REH cell (cell line): Measurements from ENCODE around the genes GPRASP1 and TCEAL9.

GRCh38 chrX:92105114-92105718, 326.0 kb downstream of the PCDH11X start:
- PRO-cap = no peak

DNA sequence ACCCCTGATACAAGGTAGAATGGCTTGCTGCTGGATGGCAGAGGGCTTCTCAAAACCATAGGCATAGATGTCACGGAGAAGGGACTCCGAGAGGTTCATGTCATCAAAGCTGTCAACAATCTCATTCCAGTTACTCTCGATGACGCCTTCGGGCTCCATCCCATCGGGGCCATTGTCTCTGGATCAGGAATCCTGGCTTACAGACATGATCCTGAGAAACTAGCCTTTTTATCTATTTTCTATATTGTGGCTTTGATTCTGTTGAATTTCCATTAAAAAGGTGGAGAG, 335.0 kb downstream of the PCDH11X start:
- PRO-cap = no peak

DNA sequence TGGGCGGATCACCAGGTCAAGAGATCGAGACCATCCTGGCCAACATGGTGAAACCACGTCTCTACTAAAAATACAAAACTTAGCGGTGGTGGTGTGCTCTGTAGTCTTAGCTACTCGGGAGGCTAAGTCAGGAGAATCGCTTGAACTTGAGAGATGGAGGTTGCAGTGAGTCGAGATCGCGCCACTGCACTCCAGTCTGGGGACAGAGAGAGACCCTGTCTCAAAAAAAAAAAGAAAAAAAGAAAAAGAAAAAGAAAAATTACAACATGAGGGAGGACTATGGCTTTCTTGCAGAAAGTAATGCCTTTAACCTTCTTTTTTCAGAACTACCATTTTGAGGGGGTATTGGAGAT, 453.2 kb downstream of the FAM133A start:
- PRO-cap = no peak

DNA sequence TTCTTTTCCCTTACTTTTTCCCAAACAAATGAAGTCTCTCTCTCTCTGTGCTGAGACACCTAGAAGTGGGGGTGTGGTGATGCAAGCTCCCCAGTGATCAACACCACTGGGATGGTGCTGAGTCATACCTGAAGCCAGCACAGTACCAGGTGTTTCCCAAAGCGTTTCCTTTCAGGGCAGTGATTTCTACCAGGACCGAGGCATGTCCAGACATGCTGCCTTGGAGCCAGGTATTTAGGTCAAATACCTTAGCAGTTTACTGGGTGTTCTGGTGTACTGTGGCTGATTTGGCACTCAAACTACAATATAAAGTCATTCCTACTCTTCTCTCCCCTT, 726.5 kb downstream of the FAM133A start:
- PRO-cap = no peak

DNA sequence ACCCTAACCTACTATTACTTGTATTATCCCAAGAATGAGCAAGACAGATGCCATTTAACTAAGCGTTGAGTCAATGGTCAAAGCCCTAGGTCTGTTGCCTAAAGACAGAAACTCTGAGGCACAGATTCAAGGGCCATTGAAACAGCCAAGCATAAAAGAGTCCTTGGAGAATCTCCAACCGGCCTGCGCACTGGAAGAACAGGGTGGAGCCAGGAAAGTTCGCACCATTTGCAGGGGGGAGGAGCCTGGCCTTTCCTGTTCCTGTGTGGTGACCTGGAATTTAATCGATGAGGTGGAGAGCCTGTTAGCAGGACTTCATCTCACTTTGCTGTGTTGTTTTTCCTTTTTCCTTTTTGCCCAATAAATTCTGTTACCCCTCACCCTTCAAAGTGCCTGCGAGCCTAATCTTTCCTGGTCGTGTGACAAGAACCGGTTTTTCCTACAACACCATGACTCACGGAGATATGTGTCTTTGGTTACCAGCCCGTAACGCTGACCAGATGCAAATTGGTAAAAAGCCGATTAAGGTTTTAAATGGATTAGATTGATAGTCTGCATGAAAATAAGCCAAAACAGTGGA, 146.3 kb upstream of the DIAPH2 start:
- PRO-cap = no peak

- PRO-cap = no peak
These were observed 276.5 kb downstream of the RPA4 start for GRCh38 chrX:97159891-97160959.

GRCh38 chrX:97310381-97310798, 426.7 kb downstream of the RPA4 start:
- PRO-cap = no peak

GRCh38 chrX:100646961-100647478, 3.0 kb downstream of the SRPX2 start:
- PRO-cap = no peak

DNA sequence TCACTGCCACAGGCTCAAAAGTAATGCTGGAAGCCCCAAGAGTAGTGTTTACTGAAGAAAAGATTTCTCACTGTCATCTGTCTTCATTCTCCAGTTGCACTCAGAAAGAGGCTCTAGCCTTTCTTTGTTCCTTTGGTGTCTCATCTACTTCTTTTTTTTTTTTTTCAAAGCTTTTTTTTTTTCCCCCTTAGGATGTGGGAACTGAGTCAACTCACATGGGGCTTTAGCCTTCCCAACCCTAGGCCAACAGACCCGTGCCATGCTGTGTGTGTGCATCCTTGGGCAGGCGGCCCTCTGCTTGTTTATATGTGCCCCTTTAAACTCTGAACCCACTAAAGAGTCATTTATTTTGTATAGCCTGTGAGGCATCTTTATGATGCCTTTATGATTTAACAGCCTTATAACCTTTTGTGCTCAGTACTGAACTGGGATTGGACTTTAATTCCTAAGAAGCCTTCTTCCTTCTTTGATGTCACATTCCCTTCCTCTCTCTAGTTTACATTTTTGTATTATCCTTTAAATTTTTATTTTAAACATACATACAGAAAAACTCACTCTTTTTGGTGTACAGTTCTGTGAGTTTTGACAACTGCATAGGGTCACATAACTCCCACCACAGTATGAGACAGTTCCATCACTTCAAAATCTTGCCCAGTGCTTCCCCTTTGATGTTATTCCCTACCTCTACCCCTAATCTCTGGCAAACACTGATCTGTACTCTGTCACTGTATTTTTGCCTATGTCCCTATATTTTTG, 15.8 kb downstream of the SRPX2 start:
- PRO-cap = no peak

DNA sequence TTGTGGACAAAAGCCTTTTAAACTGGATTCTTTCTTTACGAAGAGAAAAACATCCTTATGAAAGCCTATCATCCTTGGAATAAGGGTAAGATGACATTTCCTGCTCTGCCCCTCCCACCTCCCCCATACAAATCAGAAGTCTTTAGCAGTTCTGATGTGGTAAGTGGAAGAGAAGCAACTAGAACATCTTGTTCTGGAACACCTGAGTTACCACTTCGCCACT, 4.4 kb downstream of the XKRX start:
- PRO-cap = no peak

GRCh38 chrX:101368839-101369269, 17.1 kb downstream of the BTK start:
- PRO-cap = bidirectional peak, plus-strand start at chrX:101369068, minus-strand start at chrX:101368910

DNA sequence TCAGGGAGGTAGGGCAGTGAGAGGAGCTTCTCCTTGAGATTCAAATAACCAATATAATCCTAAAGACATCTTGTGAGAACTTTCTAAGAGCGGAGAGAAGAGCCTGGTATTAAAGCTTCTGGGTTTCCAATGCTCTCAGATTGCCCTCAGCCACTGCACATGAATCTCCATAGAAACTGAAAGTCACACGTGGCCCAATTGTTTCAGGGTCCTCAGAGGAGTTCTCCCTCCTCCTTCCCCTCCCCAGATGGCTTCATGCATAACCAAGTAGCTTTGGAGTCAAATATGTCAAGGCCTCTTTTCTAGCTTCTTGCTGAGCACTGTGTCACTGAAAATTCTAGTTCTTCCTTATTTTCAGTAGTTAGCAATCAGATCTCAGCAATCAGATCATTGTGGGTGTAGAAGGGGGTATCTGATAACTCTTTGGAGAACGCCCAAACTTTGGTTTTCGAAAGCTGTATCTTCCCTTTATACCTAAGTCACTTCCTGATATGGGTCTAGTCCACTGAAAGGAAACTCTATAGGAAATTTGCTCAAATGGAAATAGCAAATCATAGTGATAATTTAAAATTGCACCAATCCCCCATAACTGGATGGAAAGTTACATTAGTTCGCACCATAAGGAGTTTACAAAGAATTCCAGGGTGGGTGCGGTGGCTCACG, 2.2 kb downstream of the BTK start:
- PRO-cap = bidirectional peak, plus-strand start at position 282 of the sequence, minus-strand start at position 178 of the sequence

GRCh38 chrX:101883595-101884210, 48.1 kb downstream of the ZMAT1 start:
- PRO-cap = no peak

- PRO-cap = no peak
These were observed 541 bp downstream of the BEX5 start for GRCh38 chrX:102155162-102155709.

GRCh38 chrX:102651103-102651648, at the start of gene GPRASP1:
Gene GPRASP1 (plus strand): TSS chrX:102651483.
- PRO-cap = bidirectional peak, plus-strand start at chrX:102651401, minus-strand start at chrX:102651310

GRCh38 chrX:103309623-103310685, 836 bp downstream of the BEX2 start:
- PRO-cap = no peak

- PRO-cap = no peak
These were observed at the start of gene TCEAL9 for GRCh38 chrX:103355962-103356878. Gene TCEAL9 (plus strand): TSS chrX:103356506.

- PRO-cap = no peak
These were observed 706 bp downstream of the TCEAL9 start for GRCh38 chrX:103356879-103357544.

- PRO-cap = no peak
These were observed 5.5 kb downstream of the TCEAL9 start for GRCh38 chrX:103361714-103362324.

DNA sequence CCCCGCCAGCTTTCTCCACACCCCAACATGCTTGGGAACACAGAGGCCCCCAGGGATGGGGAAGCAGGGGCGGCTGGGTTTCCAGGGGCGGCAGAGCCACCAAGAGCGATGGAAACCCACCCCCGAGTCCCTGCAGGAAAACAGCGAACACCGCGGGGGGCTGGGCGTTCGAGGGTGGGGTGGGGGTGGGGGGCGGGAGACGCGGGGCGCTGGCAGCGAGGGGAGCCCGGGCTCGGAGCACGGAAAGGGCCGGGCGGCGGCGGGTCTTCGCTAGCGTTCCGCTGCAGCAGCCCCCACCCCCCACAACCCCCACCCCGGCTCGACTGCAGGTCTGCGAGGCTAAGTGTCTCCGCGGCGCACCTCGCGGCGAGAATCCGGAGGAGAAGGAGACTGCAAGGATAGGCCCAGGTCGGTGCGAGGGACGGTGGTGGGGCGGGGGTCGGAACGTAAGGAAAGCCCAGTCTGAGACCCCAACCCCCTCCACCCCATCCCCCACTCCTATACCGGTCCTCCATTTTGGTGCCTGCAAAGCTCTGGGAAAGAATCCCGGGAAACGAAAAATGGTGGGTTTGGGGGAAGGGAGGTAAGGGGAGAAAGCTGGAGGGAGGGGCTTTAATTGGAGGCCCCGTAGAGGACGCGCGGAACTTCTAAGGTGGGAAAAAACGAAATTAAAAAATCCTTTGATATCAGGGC, 507 bp downstream of the BEX3 start:
- PRO-cap = no peak